ENCODE results near the genes DLAT, BCO2, NCAM1 and ANKK1.

GRCh38 chr11:112024621-112025753 lies at the start of gene DLAT:
Gene DLAT (plus strand): TSS chr11:112025408.
- PRO-cap, result no peak
- RAMPAGE, long total RNA, result no peak

- PRO-cap, result no peak
- RAMPAGE, long total RNA, result no peak
Measured at GRCh38 chr11:112081491-112082138, 4.9 kb downstream of the TIMM8B start.

DNA sequence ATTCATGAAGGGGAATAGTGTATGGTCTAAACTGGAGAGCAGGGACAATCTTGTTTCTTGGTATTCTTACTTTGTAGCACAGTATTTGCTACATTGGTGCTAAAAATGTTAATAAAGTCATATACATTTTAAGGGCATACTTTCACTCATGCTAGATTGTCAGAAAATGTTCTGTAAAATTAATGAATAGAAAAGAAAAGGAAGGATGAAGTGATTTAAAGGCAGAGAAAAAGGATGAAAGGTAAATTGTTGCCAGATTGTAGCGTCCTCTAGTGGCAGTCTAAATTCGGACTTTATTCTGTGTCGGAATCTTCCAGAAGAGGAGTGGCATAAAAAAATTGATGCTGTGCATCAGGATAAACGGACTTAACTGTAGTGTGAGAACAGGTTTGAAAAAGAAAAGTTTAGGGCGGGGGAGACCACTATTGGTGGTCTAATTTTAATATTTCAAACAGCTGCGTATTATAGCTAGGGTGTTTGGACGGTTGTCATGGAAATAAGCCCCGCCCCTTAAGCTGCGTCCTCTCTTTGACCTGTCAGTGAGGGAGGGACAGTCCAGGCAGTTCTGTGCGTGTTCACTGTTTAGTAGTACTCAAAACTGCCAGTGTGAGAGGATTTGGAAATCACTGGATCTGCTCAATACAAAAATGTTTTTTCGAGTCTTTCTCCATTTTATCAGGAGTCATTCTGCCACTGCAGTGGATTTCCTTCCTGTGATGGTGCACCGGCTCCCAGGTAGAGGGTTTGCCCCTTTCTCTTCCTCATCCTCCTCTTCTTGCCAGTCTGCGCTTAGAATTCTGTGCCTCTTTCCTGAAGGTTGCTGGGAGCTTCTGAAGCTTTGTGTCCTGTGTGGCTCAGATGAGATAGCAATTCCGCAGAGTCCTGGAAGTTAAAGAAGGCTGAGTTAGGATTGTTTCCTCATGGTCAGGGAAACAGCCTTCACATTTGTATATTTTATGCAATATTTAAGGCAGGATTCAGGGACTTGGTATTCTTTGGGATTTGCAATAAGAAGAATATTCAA lies at the start of gene BCO2:
Gene BCO2 (plus strand): TSS at position 558 of the 1,024 bp plus-strand sequence.
- PRO-cap, result no peak
- RAMPAGE, long total RNA, result no peak

- PRO-cap, result no peak
- RAMPAGE, long total RNA, result start-site peak on the plus strand at chr11:112290244-112290354, 370 and 168 reads in 2 replicates
Measured at GRCh38 chr11:112289809-112291153, 29.6 kb upstream of the PLET1 start.

DNA sequence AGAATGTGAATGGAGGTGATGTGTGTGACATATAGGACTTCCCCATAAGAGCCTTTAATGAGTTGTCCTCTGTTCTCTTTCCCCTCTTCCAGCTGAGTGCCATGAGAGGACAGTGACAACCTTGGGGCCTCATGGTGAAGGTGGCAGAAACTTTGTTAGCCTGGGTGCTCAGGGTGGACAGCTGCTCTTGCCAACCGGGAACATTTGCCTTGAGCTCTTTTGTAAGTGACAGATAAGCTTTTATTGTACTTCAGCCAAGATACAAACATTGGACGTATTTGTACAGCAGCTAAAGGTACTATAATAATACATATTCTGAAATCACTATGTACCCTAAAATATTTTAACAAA lies 33.0 kb upstream of the PLET1 start:
- PRO-cap, result no peak
- RAMPAGE, long total RNA, result no peak

DNA sequence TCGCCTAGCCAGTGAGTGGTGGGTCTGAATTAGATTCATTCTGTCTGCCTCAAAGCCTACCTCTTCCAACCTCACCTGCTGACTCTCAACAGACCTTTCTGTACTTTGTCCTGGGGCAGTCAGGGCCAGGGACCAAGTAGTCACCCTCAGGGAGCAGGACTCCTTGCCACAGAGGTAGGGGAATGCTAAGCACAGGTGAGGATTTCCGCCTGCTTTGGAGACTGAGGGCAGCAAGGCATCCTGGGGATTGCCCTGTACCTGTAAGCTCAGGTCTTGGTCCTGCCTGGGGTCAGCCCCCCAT lies 293.7 kb upstream of the PLET1 start:
- PRO-cap, result no peak
- RAMPAGE, long total RNA, result no peak

DNA sequence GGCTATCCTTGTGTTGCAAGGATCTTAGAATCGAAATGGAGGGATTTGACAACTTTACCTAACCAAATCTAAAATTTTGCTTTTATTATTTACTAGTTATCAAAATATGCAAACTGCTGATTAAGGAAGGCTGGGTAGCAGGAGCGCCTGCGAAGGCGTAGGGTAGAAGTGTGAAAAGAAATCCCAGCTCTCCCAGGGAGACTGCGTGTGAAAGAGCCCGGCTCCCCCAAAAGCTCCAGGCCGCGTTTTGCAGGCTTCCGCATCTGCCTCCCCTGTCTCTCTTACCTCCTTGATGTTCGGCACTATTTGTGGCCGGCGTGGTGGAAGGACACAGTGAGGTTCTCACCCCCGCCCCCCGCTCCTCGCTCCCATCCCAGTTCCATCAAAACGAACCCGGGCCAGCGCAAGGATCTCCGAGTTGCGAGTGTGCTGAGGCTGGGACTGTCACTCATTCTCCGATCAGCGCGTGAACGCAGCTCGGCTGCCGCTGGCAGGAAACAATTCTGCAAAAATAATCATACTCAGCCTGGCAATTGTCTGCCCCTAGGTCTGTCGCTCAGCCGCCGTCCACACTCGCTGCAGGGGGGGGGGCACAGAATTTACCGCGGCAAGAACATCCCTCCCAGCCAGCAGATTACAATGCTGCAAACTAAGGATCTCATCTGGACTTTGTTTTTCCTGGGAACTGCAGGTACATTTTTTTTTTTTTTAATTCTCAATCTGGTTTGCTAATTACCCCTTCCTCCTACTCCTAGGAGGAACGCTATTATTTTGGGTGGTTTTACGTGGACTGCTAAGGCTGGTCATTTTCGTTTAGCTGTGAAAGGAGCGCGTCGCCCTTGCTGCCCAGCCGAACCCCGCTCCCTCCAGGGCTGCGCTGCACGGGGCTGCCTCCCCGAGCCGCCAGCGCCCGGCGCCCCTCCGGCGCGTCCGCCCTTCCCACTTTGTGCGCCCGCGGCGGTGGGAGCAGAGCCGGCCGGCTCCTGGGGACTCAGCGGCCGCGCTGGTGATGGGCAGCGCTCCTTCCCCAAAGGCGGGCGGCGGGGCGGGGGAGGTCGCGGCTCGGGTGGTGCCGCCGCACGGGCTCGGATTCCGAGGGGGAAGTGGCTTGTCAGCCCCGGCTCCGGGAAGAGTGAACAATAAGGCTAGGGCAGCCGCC lies at the start of gene NCAM1:
Gene NCAM1 (plus strand): TSS at position 447 of the 1,159 bp plus-strand sequence.
- PRO-cap, result unidirectional peak, plus-strand start at position 416 of the sequence
- RAMPAGE, long total RNA, result start-site peak on the plus strand centred at position 512 of the sequence, 241 bp wide, 3,157 and 4,705 reads in 2 replicates

DNA sequence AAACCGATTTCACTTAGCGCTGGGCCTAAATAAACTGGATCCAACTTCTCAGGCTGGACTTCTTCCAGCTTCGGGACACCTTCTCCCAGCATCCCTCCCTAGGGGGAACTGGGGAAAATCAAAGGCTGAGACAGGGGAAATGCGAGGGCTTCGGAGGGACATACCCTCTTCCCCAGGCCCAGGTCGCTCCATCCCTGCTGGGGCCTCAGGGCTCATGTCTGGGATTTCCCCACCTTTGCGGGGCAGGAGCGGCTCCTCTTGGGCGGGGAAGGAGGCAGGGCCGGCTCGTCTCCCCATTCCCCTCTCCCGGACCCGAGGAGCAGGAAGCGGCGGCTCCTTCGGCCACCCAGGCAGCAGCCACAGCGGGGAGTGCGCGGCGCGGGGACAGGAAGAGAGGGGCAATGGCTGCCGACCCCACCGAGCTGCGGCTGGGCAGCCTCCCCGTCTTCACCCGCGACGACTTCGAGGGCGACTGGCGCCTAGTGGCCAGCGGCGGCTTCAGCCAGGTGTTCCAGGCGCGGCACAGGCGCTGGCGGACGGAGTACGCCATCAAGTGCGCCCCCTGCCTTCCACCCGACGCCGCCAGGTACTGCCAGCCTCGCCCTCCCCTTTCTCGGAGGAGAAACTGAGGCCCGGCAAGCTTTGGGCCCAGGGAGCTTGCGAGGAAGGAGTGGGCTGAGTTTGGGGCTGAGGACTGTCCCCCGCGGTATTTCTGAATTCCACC lies at the start of gene ANKK1:
Gene ANKK1 (plus strand): TSS at position 296 of the 724 bp plus-strand sequence.
- PRO-cap, result no peak
- RAMPAGE, long total RNA, result no peak

- PRO-cap, result no peak
- RAMPAGE, long total RNA, result no peak
Measured at GRCh38 chr11:113690652-113691360, 15.3 kb downstream of the TMPRSS5 start.

GRCh38 chr11:113980895-113981186 lies 5.9 kb downstream of the HTR3A start:
- PRO-cap, result no peak
- RAMPAGE, long total RNA, result no peak

GRCh38 chr11:114058330-114059234 lies 929 bp upstream of the ZBTB16 start:
- PRO-cap, result no peak
- RAMPAGE, long total RNA, result no peak

DNA sequence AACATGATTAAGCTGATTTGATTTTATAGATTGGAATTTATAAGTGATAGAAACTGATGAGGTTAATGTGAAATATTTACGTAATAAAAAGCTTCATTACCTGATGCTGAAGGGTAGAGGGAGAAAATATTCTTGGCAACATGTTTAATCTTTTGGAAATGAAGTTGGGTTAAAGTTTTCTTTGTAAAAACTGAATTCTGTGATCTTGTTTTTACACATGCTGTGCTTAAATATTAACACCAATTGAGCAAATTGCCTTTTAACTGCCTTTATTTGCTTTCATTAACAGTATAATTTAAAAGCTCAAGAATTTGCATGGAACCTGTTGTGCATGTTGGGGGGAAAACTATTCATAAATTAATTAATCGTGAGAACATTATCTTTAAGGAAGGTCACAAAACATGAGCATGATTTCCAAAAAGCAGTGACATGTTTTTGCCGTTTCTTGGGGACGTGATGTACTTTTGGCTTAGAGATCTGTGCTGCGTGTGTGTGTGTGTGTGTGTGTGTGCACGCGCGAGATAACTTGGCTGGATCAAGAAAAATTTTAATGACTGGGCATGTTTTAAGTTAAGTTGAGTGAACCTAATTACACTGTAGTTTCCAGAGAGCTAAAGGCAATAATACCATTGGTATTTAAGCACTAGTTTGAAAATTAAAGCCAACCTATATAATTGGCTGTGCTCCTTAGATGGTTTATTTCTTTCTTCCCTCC lies 51.3 kb downstream of the ZBTB16 start:
- PRO-cap, result no peak
- RAMPAGE, long total RNA, result no peak

DNA sequence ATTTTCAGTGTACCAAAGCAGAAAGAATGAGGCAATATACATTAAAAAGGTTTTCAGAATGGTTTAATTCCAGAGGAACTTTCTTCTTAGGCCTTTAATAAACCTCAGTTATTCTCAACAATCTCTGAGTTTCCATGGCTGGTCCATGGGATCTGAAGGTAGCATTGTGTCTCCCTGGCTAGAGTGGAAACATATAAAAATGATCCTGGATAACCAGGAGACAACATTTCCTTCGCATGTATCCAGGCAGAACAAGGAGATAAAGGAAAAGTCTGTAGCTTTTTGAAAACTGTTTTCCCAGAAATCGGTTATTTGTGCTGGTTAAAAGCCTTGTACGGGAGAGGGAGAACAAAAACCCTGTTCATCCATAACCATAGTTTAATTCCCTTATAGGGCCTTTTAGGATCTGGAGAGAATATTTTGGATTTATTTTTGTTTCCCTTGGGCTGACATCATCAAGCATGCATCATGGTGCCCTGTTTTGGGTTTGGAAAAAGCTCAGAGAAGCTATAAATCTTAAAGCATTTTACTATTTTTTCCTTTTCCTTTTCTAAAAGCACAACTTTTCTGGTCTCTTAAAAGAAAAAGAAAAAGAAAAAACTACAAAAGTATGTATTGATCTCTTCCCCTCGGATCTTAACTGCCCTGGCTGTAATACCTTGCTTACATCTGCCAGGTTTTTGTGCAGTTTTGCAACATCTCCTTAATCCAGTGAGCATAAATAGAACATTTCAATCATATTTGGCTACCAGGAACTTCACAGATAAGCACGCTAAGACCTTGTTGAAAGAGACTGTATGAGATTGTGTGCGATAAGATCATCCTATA lies 87.8 kb downstream of the ZBTB16 start:
- PRO-cap, result no peak
- RAMPAGE, long total RNA, result no peak

- PRO-cap, result no peak
- RAMPAGE, long total RNA, result no peak
Measured at GRCh38 chr11:114147936-114148515, 88.5 kb downstream of the ZBTB16 start.

- PRO-cap, result no peak
- RAMPAGE, long total RNA, result no peak
Measured at GRCh38 chr11:114243670-114244450, 52.3 kb upstream of the NNMT start.

- PRO-cap, result no peak
- RAMPAGE, long total RNA, result no peak
Measured at GRCh38 chr11:114257050-114257434, 39.2 kb upstream of the NNMT start.

DNA sequence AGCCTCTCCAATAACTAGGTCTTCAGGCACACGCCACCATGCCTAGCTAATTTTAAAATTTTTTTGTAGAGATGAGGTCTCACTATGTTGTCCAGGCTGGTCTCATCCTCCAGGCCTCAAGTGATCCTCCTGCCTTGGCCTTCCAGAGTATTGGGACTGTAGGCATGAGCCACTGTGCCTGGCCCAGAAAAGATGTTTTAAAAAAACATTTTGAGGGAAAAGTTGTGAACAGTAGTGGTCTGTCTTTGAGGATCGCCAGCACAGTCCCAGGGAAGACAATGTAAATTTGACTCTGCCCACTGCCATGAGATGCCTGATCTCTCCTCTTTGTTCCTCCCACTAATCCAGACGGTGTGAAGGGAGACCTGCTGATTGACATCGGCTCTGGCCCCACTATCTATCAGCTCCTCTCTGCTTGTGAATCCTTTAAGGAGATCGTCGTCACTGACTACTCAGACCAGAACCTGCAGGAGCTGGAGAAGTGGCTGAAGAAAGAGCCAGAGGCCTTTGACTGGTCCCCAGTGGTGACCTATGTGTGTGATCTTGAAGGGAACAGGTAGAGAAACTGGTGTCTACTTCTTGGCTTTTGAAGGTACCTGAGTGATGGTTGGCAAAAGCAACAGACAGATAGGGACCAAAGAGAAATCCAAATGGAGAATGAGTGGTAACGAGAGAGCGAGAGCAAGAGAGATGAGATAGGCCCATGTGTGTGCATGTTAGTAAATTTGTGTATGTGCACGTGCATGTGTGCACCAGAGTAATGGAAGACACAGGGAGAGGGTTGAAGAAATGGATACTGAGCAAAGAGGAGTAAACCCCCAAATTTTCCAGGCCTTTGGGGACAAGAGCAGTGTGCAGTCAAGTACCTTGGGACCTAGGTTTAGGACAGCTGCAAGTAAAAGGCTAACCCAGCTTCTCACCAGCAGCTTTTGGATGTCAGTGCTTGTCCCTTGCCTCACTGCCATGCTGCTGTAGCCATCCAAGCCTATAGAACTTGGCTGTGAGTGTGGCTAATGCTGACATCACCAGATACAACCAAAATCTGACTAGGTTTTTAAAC lies 1.7 kb downstream of the NNMT start:
- PRO-cap, result no peak
- RAMPAGE, long total RNA, result no peak

GRCh38 chr11:114313031-114313669 lies 17.0 kb downstream of the NNMT start:
- PRO-cap, result no peak
- RAMPAGE, long total RNA, result no peak

GRCh38 chr11:114318871-114319309 lies 22.7 kb downstream of the NNMT start:
- PRO-cap, result no peak
- RAMPAGE, long total RNA, result no peak

- PRO-cap, result no peak
- RAMPAGE, long total RNA, result no peak
Measured at GRCh38 chr11:114399880-114400274, 434 bp downstream of the C11orf71 start.

Data from spinal cord (tissue), 3 donors.